ENCODE results near the gene DDIT4.

- PRO-cap, 2 experiments = no peak in any of the 2 experiments
Measured at GRCh38 chr10:71820167-71820679, 30.8 kb downstream of the PSAP start.

DNA sequence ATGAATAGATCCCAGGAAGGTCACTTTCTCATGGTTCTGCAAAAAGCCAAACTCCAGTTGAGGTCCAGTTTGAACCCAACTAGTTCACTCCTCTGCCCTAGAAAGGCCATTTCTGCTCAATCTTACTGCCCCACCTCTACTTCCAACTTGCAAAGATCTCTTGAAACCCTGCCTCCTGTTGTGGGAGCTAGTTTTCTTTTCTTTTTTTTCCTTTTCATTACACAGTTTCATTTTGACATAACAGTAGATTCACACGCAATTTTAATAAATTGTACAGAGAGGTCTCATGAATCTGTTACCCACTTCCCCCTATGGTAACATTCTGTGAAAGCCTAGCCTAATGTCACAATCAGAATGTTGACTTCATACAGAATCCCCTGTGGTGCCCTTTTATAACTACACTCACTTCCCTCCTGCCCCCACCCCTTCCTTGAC is 21.3 kb downstream of the CHST3 start:
- PRO-cap, 2 experiments = no peak in any of the 2 experiments

GRCh38 chr10:72009135-72010123 is 45.2 kb downstream of the CHST3 start:
- PRO-cap, 2 experiments = no peak in any of the 2 experiments

GRCh38 chr10:72069077-72069407 is 19.3 kb downstream of the SPOCK2 start:
- PRO-cap, 2 experiments = no peak in any of the 2 experiments

- PRO-cap, 2 experiments = peak in 1 of 2 experiments; most common minus-strand start chr10:72089827 (in 1)
Measured at GRCh38 chr10:72089481-72090088, 1.2 kb upstream of the SPOCK2 start.

- PRO-cap, 2 experiments = peak in 1 of 2 experiments; most common plus-strand start chr10:72097959 (in 1); most common minus-strand start chr10:72097824 (in 1)
Measured at GRCh38 chr10:72097683-72098444, 9.5 kb upstream of the SPOCK2 start.

GRCh38 chr10:72134914-72135522 is 46.7 kb upstream of the SPOCK2 start:
- PRO-cap, 2 experiments = no peak in any of the 2 experiments

- PRO-cap, 2 experiments = no peak in any of the 2 experiments
Measured at GRCh38 chr10:72176483-72177391, 39.1 kb upstream of the ANAPC16 start.

DNA sequence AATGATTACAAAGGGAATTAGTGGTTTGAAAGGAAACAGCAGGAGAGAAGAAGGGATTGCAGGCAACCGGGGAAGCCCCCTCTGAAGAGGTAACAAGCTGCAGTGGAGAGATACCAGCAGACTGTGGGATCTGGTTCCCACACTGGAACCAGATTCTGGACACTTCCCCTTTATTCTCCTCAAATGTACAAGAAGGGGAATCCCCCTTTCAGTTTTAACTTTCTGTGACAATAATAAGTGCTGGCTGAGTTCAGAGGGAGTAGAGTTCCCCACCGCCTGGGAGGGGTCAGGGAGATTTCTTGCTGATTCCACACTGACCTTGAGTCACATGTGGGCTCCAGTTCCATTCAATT is 16.7 kb upstream of the DDIT4 start:
- PRO-cap, 2 experiments = no peak in any of the 2 experiments

GRCh38 chr10:72259545-72259972 is 14.2 kb upstream of the DDIT4 start:
- PRO-cap, 2 experiments = no peak in any of the 2 experiments

- PRO-cap, 2 experiments = peak in 2 of 2 experiments; most common plus-strand start chr10:72273924 (in 2)
Measured at GRCh38 chr10:72273888-72274125, at the start of gene DDIT4. TSS of gene DDIT4 (plus strand) at chr10:72273924.

DNA sequence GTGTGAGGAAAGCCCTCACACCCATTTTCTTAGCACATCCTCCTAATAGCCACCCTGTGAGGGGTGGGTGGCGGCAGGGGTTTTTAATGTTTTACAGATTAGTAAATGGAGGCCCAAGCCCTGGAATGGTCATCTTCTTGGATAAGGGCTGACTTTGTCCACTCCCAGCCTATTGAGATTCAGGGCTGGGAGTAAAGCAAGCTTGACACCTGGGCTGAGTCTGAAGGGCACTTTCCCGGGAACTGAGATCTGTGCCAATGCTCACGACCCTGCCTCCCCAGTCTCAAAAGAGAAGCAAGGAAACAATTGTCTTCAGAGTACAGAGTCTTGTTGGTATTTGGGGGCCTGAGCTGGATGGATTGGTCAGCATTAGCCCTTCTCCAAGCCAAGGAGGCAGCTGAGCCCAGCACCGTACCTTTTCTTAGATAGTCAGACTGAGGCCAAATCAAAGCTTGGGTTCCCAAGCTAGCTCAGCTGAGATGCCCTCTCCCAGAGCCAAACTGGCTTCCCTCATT is 3.6 kb downstream of the DDIT4 start:
- PRO-cap, 2 experiments = no peak in any of the 2 experiments

- PRO-cap, 2 experiments = no peak in any of the 2 experiments
Measured at GRCh38 chr10:72316899-72317514, 37.7 kb downstream of the DNAJB12 start.

DNA sequence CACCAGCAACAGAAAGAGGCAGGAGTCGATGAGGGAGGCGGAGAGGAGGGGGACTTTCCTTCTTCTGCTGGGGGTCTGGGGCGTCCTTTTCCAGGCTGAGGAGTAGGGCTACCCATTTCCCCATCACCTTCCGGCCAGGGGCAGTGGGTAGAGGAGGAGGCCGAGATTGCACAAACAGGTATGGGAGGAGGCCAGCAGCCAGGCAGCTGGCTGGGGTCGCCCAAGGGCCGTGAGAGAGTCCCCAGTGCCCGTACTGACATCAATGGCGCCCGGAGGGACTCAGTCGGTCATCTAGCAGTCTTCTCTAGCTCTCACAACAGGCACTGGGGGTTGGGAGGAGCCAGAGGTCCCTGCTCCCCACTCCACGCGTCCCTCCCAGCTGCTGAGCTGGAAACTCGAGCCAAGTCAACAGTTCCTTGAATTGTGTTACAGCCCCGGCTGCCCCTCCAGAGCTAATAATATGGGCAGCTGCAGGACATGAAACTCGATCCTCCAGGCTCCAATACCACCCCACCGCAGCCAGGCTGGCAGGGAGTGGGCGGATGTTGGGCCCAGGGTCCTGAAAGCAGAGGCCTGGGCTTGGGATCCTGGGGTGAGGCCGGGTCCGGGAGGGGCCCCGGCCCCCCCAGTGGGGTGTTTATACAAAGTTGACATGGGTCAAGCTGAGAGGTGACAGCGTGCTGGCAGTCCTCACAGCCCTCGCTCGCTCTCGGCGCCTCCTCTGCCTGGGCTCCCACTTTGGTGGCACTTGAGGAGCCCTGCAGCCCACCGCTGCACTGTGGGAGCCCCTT is 29.4 kb downstream of the DNAJB12 start:
- PRO-cap, 2 experiments = no peak in any of the 2 experiments

DNA sequence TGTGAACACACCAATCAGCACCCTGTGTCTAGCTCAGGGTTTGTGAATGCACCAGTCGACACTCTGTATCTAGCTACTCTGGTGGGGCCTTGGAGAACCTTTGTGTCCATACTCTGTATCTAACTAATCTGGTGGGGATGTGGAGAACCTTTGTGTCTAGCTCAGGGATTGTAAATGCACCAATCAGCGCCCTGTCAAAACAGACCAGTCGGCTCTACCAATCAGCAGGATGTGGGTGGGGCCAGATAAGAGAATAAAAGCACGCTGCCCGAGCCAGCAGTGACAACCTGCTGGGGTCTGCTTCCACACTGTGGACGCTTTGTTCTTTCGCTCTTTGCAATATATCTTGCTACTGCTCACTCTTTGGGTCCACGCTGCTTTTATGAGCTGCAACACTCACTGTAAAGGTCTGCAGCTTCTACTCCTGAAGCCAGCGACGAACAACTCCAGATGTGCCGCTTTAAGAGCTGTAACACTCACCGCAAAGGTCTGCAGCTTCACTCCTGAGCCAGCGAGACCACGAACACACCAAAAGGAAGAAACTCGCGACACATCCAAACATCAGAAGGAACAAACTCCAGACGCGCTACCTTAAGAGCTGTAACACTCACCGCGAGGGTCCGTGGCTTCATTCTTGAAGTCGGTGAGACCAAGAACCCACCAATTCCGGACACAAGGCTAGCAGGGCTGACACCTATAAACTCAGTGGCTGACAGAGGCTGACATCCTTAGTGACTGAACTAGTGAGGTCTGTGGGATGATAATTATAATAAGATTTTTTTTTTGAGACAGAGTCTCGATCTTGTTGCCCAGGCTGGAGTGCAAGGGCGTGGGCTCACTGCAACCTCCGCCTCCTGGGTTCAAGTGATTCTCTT is 28.0 kb downstream of the DNAJB12 start:
- PRO-cap, 2 experiments = no peak in any of the 2 experiments

DNA sequence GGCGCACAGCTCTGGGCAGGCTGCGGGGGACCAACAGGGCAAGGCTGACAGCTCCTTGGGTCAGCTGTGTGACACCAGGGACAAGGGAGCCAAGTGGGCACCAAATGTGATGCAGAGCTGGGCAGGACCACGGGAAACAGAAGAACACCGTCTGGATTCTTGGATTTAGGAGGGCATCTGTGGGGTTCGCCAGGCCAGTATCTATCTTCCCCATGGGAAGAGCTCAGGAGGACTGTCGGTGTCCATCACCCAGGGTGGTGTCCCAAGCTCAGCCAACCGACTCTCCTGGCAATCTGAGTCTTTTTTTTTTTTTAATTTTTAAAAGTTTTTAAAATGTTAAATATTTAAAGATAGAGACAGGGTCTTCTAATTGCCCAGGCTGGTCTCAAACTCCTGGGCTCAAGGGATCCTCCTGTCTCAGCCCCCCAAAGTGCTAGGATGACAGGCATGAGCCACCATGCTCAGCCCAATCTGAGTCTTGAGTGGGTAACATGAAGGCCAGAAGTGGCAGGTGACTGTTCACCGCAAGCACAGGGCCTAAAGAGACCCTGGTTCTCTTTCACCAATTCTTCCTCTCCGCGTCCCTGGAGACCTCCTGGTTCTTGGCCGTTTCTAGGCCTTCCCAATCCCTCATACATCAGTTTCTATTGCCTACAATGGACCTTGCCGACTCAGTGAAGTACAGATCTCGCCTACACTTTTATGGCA is 11.0 kb downstream of the DNAJB12 start:
- PRO-cap, 2 experiments = no peak in any of the 2 experiments

- PRO-cap, 2 experiments = no peak in any of the 2 experiments
Measured at GRCh38 chr10:72720798-72721579, 29.0 kb downstream of the MCU start.

DNA sequence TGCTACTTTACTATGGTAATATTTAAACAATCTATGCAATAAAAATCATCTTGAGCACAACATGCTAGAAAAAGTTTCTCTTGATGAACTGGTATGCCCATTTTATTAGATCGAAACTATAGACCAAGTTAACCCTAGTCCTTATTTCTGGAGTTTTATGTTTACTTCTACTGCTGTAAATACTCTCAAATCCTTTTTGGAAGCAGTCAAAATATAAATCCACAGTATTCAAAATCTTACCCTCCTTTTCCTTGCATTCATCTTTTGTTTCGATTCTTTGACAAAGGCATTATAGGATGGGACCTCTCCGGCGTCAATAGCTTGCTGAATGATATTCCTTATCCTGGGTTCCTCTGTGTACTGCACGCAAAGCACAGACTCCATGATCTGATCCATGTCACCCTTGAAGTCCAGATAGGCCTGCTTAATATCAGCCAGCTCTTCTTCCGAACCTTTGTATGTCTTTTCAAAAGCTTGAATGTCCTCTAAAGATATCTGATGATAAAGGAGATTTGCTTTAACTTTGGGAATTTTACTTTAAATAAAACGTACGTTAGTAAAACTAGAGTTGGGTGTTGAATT is 1.3 kb downstream of the DNAJC9 start:
- PRO-cap, 2 experiments = no peak in any of the 2 experiments

DNA sequence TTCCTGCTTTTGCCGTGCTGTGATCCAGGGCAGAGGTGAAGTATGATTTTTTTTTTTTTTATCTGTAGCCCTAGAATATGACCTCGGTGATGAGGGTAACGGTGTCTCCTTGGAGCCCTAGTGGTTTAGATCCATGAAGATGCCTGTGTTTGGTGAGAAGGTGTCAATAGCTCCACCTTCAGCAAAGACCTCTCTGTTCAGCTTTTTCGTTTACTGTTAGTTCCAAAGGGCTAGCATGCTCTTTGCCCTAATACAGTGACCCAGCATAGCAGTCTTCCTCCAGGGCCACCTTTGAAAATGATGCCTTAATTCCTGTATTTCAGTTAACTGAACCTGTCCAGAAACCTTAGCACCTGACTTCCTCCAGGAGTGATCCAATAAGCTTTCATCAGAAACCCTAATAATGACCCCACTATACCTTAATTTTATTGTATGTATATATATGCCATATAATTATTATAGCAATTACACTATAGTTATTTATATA is 819 bp upstream of the MRPS16 start:
- PRO-cap, 2 experiments = no peak in any of the 2 experiments

DNA sequence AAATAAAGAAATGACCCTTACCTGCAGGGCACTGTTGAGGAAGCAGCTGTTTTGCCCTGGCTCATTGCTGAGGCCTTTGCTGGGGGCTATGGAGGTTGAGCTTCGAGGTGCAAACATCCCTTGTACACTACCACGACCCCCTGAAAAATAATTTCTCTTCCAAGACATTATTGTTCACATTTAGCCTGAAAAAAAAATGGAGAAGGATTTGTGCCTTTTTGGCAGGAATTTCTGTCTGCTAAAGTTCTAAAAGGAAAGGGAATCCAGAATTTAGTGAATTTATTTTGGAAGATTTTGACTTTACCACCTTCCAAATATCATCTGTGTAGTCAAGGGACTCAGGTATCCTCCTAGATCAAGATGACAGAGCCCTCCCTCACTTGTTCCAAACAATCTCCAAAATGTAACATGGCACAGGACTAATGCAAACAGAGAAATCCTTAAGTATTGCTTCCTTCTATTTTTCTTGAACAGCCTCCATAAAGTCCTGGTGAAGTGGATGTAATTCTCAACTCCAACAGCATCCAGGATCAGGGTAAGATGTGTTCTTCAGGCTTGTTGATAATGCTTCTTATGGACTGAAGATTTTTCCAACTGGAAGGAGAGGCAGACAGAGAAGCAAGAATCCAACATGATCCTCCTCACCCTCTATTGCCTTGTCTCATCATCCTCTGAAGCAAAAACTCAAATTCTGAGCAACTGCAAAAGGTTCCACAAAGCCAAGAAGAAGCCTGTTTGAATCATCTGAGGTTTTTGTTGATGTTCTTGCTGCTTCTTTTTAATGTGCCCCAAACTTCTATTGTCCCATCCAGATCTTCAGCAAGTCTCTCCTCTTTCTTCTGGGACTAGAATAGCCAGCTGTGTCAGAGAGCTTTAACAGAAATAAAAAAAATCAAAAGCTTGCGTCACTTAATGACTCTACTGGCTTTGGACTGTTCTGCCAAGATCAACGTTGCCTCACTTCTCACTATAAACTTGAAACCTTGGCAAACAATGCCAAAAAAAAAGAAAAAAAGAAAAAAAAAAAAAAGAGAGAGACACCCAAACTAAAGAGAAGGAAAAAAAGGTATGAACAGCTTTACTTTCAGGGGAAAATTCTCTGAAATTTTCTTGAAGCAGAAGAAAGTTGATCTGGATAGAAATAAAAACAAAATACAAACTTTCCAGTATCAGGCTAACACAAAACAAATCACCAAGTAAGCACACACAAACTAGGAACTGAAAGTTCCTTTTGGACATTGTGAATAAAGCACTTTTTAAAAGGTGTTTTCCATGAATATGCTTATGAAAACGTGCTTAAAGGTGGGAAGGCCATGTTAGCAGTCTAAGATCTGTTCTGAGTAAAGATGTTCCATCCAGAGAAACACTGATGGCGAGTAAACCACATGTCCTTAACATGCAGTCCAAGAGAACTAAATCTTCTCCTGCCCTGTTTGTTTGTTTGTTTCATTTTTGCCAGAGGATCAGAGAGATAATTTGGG is 15.1 kb downstream of the USP54 start:
- PRO-cap, 2 experiments = no peak in any of the 2 experiments